ENCODE measurements around a stretch of chr3.

DNA sequence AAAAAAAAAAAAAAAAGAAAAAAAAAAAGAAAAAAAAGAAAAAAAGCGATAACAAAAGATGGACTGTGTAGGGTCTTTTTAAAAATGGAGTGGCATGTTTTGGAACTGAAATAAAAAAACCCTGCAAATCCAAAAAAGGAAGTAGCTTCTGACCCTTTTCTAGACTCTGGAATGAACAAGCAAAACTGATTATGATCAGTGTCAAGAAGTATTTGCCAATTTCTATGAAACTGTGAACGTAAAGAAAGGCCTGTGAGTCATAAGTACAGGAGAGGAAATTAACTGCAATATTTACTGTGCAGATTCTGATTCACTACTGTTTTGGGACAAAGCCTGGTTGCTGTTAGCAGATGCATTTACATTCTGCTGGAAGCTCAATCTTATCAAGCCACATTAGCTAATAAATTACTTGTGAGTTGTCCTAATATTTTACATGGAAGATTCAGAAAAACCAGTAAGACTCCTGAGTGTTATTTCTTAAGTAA is 90.0 kb upstream of the LMOD3 start:
- PRO-cap: bidirectional peak, plus-strand start at position 319 of the sequence, minus-strand start at position 168 of the sequence
- RAMPAGE, long total RNA, 4 experiments: no peak in any of the 4 experiments

- PRO-cap: no peak
- RAMPAGE, long total RNA, 4 experiments: no peak in any of the 4 experiments
Observed at GRCh38 chr3:69246604-69246899, 124.2 kb upstream of the LMOD3 start.

DNA sequence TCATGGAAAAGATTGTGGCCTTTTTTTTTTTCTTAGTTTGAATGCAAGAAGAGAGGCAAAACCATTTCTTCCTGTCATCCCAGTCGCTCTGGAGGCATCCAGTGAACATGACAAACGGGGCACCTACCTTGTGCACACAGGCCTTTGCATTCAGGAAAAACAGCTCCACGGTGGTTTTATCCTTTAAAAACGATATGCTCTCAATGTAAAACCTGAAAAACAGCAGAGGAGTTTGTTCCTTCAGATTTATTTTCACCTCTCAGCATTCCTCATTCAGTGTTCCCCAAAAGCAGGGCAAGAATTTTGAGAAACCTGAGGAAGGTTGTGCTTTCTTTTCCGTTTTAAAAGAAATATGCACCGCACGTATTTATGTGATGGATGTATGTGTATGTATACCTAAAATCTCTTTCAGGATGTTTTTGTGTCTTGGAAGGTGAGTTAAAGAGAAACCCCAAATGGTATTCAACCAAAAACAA is 98.2 kb downstream of the FRMD4B start:
- PRO-cap: no peak
- RAMPAGE, long total RNA, 4 experiments: no peak in any of the 4 experiments

DNA sequence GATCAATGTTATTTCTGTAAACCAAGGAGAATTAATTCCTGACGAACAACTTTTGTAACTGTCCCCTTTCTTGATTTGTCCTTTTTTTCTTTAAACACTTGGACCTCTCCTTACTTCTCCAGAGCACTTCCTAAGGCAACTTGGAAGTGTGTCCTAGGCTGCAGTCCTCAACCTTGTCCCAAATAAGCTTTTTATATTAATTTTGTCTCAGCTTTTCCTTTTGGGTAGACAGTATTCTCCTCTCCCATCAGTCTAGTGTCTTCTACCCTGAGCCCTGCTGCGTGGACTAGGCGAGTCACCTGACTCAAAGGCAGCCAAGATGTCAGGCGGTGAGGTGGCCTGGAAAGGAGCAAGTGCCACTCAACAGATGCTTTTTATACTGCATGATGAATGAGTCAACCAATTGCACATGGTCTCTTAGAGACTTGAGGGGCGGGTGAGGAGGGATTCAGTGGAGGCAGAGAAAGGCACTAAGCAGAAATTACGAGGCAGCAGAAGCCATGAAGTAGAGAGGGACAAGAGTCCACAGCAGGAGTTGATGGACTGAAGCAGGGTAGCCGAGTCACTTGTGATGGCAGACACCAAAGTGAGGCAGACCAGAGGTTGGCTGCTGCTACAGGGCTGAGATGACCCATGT is 95.9 kb downstream of the FRMD4B start:
- PRO-cap: no peak
- RAMPAGE, long total RNA, 4 experiments: no peak in any of the 4 experiments

GRCh38 chr3:69320576-69321497 is 65.1 kb downstream of the FRMD4B start:
- PRO-cap: bidirectional peak, plus-strand start at chr3:69321180, minus-strand start at chr3:69320946
- RAMPAGE, long total RNA, 4 experiments: start-site peak on the minus strand in 1 of 4 experiments, at chr3:69320946-69320982 at its widest, 24 reads per replicate

- PRO-cap: no peak
- RAMPAGE, long total RNA, 4 experiments: start-site peak on the plus strand in 1 of 4 experiments, at chr3:69740734-69740773 at its widest, 31 reads per replicate
Observed at GRCh38 chr3:69740122-69741093, 1.1 kb downstream of the MITF start.

DNA sequence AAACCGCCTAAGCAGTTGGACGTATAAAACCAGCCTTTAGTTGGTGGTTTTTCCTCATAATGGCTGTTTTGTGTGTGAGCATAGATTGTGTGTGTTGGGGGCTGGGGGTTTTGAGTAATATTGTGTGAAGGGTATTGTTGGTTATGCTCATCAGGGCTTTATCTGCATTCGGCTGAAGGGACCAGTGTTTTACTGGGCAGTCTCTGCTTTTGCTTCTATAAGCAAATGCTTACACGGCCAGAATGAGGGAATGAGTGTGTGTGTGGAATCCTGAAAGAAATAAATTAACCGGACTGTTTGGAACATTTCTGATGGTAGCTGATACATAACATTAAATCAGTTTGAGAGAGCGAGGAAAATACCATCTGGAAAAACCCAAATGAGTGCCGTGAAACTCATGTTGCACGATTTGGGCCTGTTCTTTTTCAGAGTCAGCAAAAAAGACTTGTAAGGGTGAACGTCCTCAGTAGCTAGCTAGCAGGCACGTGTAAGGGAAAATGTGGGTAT is 1.9 kb downstream of the MITF start:
- PRO-cap: no peak
- RAMPAGE, long total RNA, 4 experiments: no peak in any of the 4 experiments

DNA sequence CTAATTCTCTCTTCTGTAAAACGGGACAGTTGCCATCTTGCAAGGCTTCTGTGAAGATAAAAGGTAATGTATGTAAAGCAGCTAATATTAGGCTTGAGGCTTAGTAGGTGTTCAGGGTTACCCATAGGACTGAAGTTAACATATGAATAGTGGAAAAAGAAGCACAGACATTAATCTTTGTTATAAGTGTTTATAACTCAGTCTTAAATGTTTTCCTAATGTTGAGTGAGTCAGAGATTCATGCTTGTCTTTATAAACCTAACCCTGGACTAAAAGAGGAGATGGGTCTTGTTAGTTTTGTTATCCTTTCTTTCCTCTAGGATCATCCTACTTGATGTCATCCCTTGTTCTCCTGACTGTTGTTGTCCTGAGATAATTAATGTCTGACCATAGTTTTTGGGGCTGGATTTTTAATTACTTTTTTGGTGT is 8.2 kb downstream of the MITF start:
- PRO-cap: no peak
- RAMPAGE, long total RNA, 4 experiments: no peak in any of the 4 experiments

DNA sequence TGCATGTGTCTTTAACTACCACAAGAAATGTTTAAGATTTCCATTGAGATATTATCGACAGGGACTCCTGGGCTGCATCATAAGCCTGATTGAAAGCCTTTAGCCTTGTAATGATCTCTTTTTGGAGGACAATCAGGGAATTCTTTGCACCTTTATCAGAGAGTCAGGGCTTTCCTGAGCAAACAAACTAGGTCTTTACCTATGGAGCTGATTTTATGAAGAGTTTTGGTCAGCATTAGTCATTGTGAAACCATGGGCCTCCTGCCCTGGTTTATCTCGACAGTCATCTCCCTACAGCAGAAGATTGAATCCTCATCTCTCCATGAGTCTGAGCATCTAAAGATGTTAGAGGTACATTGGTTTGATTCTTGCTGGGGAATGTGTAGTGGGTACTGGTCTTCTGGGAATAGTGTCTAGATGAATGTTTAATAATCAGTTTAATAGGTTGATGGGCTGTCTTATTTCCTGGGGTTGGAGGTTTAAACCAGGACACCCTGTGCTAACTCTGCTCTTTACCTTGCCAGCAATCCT is 23.2 kb downstream of the MITF start:
- PRO-cap: no peak
- RAMPAGE, long total RNA, 4 experiments: no peak in any of the 4 experiments

DNA sequence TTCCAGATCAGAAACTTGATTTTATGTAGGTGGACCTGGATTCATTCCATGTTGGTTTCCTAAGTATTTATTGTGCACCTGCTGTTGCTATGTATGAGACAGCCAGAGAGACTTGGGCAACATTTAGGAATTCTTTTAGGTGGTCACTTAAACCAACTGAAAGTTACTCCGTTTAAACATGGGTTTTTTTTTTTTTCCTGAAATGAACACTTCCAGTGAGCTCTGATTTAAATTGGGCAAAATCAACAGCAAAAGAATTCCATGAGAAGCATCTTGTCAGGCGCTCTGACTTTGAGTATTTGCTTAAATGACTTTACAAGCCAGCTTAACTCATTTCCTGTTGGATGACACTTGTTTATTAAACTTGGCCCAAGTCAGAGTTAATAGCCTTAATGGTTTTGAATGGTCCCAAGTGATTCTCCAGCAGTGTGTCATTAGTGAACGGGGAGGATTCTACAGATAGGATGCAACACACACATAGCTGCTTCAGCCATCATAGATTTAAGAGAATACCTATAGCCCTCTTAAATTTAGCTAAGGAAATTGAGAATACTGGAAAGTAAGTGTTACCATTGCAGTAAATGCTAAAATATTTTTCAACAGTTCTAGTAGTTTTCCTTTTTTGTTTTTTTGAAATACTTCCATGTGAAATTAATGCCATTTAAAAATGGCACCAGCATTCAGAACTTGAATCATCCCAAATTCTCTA is 32.0 kb downstream of the MITF start:
- PRO-cap: no peak
- RAMPAGE, long total RNA, 4 experiments: no peak in any of the 4 experiments

DNA sequence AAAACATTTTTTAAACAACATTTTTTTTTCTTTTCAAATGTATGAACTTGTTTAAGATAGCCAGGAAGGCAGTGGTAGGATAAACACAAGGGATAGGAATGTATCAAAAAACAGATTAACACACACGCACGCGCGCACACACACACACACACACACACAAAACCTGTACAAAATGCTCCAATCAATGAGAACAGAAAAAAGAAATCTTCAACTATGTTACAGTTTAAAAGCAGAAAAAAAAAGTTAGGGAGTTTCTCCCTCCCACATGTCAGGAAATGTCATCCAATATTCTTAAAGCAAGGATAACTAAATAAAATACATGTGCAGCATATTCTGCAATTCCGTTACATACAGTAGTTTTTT is 627.8 kb downstream of the FOXP1 start:
- PRO-cap: no peak
- RAMPAGE, long total RNA, 4 experiments: no peak in any of the 4 experiments

DNA sequence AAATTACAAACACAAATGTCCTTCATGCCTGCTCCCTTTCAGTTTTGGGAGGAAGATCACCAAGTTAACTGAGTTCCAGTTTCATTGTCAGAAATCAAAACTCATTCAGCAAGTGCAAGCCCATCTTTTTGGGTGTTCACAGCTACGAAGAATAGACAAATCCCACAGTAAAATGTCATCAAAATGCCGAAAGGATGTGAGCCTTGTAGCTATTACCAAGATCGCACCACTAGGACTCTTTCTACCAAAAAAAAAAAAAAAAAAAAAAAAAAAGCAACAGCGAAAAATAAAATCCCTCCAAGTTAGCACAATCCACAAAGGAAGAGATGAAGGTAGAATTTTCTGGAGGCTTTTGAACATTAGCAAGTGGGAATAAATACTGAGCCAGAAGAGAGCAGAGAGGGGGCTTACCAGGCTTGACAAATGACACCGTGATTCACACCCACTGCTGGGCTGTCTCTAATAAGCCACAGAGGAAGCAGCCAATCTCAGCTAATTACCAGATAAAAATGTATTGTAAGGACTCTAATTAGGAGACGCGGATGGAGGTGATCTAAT is 602.5 kb downstream of the FOXP1 start:
- PRO-cap: no peak
- RAMPAGE, long total RNA, 4 experiments: no peak in any of the 4 experiments

DNA sequence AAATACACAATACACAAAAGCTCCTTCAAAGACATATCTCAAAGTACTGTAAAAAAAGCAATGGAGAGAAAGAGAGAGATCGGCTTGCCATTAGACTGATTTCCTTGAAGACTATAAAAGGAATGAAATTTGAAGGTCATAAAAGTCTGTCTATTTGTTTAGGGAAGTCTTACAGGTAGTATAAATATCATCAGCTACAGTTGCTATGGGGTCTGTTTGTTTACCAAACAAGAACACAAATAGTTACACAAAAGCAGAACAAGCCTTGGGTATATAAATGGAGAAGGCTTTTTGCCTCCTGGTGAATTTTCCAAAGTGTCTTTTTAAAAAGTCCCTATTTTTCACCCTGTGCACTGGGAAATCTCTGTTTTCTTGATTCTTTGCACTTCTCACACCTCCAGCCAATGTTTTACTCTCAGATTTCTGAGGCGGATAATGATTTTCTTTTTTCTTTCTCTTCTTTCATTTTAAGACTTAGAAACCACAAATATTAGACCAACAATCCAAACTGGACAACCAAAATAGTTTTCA is 552.3 kb downstream of the FOXP1 start:
- PRO-cap: no peak
- RAMPAGE, long total RNA, 4 experiments: no peak in any of the 4 experiments

- PRO-cap: bidirectional peak, plus-strand start at chr3:71063111, minus-strand start at chr3:71063008
- RAMPAGE, long total RNA, 4 experiments: no peak in any of the 4 experiments
Observed at GRCh38 chr3:71062815-71063317, 520.7 kb downstream of the FOXP1 start.

GRCh38 chr3:71078681-71079395 is 504.7 kb downstream of the FOXP1 start:
- PRO-cap: no peak
- RAMPAGE, long total RNA, 4 experiments: no peak in any of the 4 experiments

DNA sequence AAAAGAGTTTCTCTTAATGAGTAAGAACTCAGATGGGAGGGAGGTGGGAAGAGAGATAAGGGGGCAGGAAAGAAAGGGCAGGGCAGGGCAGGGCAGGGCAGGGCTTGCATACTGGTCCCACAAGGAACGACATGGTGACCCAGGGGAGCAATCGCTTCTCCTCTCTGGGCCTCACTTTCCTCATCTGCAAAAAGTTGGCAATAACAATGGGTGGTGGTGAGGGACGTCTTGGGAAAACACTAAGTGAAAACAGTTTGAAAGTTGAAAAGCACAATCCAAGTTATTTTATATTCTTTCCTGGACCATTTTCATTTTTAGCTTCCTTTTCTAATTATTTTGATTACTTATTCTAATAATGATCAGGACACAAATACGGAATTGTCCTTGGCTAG is 440.6 kb downstream of the FOXP1 start:
- PRO-cap: no peak
- RAMPAGE, long total RNA, 4 experiments: no peak in any of the 4 experiments

DNA sequence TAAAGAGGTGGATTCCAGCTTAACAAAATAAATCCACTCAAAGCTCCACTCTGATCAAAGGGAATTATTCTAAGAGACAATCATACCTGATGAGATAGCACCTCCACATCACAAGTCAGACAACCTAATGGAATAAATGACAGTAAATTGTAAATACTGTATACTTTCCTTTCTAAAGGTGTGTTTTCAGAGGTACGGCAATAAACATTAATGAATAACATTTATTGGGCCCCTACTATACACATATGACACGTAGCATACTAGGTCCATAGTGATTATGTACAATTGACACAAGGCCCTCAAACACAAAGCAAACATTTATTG is 429.9 kb downstream of the FOXP1 start:
- PRO-cap: no peak
- RAMPAGE, long total RNA, 4 experiments: no peak in any of the 4 experiments

- PRO-cap: bidirectional peak, plus-strand start at chr3:71429044, minus-strand start at chr3:71428945
- RAMPAGE, long total RNA, 4 experiments: no peak in any of the 4 experiments
Observed at GRCh38 chr3:71428787-71429818, 154.4 kb downstream of the FOXP1 start.

GRCh38 chr3:71490456-71491241 is 92.9 kb downstream of the FOXP1 start:
- PRO-cap: no peak
- RAMPAGE, long total RNA, 4 experiments: start-site peak on the minus strand in 1 of 4 experiments, at chr3:71490549-71490714 at its widest, 5 reads per replicate

DNA sequence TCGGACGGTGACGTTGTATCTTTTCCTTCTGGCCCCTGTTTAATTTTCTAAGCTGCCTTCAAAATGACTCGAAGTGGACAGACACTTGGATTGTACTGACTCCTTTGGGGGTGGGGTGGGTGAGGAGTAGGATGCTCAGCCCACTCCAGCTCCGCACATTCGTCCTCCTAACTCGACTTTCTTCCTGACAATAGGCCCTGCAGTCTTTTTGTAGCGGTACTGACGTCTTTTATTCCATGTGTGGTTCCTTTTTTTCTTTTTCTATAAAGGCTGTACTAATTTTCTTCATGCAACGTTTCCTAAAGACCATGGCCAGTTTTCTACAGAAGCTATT is 1.5 kb downstream of the GPR27 start:
- PRO-cap: unidirectional peak, minus-strand start at position 183 of the sequence
- RAMPAGE, long total RNA, 4 experiments: no peak in any of the 4 experiments

All from esophagus squamous epithelium (tissue), 4 donors.